Cardiac atrium fibroblast (primary cell): ENCODE measurements around the genes EPSTI1, ENOX1 and COG3.

- RAMPAGE, long total RNA = start-site peak on the minus strand at chr13:42992191-42992262, 208 and 52 reads in 2 replicates
Observed at GRCh38 chr13:42991352-42992530, at the start of gene EPSTI1. Gene EPSTI1 (minus strand): TSS chr13:42992241.

GRCh38 chr13:43061777-43062332 lies 38.5 kb downstream of the DNAJC15 start:
- RAMPAGE, long total RNA = no peak

DNA sequence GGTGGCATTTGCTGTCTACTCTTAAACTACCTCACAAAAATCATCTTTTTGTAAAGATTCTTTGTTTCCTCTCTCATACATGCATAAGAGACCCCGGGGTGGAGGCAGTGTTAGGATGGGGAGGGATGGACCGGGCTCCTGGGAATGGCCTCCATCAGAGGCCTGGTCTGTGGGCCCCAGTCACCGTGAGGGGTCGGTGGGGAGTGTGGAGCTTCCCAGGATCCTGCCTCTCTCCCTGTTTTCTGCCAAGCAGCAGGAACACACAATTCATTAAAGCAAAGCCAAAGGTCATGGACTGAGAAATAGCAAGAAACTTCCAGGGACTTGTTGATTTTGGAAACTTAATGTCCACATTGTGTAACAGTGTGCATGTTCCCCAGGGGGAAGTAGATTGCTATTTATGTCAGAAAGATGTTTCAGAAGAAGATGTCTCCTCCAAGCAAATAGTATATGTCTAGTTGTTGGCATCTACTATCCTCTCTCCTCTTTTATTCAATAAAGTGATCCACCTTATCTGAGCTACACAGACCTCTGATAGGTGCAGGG lies 241.3 kb downstream of the ENOX1 start:
- RAMPAGE, long total RNA = no peak

DNA sequence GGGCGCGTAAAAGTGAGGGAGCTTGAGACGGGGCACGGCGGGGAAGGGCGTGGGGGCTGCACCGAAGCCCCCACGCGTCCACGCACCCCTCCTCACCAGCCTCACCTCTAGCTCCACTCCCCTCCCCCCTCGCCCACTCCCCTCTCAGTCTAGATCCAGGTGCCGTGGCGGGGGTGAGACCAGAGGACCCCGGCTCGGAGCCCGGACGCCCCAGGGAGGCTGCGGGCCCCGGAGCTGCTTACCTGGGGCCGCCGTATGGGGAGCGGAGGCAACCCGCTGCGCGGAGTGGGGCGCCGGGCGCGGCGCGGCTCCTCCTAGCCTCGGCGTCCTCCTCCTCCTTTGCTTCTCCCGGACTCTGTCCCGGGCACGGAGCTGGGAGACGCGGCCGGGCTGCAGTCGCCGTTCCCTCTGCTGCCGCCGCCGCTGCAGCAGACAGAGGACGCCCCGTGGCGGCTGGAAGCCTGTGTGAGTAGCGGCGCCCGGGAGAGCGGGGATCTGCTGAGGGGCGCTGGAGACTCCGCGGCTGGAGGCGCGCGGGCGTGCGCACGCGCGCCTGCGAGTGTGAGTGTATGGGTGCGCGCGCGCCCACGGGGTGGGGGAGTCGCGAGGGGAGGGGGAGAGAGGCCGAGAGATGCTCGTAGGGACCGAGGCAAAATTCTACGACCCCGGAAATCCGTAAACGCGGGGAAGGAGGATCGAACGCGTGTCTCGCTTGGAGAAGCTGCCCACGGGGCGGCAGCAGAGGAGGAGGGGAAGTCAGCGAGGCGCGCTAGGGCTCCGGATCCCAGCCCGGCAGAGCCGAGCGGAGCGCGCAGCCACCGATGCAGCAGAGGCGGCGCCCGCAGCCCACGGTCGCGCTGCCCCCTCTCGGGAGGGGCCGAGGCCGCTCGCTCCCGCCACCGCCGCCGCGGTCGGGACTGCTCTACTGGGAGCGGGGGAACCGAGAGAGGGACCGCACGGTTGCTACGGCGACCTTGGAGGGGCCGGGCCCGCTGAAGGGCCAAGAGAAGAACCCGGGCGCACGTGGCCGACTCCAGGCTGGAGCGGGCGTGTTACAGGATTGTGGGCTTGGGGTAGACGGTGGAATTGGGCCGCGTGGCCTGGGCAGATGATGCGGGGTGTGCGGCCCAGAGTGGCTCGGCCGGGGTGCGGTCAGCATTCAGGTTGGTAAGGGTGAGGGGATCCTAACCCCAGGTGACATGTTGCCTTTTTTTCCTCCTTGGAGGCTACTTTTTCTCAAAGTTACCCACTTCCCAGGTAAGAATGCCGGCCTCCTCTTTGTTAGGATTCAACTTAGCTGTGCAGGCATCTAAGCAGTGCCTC lies at the start of gene ENOX1:
Gene ENOX1, minus strand, starts transcription at position 563 of the 1,323 bp plus-strand sequence.
- RAMPAGE, long total RNA = no peak

DNA sequence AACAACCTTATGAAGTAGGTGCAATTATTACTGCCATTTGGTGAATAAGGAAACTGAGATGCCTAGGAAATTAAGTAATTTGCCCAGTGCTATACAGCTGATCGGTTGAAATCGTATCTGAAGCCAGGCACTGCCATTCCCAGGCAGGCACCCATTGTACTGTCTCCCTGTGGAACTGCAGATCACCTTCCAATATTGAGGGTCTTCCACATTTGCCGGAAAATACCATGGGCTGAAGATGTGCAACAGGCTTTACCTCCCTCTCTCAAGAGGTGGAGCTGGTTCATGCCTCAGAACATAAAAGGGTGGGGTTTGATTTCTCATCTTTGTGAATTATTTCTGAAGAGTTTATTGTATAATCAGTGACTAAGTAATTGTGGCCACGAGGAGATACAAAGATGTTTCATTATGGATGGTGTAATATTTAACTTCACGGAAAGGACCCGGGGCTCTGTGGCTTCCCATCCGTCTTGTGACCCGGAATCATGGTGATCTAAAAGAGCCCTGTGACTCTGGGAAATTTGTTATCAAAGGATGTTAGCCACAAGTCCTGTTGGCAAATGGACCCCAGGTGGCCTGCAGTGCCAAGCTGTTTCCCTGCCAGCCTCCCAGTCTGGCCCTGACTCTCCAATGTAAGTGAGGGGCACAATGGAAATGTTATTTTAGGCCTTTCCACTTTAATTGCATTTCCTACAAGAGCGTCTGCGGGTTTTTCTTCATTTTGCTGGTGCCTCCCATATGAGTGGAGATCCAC lies 50.9 kb downstream of the SMIM2 start:
- RAMPAGE, long total RNA = no peak

DNA sequence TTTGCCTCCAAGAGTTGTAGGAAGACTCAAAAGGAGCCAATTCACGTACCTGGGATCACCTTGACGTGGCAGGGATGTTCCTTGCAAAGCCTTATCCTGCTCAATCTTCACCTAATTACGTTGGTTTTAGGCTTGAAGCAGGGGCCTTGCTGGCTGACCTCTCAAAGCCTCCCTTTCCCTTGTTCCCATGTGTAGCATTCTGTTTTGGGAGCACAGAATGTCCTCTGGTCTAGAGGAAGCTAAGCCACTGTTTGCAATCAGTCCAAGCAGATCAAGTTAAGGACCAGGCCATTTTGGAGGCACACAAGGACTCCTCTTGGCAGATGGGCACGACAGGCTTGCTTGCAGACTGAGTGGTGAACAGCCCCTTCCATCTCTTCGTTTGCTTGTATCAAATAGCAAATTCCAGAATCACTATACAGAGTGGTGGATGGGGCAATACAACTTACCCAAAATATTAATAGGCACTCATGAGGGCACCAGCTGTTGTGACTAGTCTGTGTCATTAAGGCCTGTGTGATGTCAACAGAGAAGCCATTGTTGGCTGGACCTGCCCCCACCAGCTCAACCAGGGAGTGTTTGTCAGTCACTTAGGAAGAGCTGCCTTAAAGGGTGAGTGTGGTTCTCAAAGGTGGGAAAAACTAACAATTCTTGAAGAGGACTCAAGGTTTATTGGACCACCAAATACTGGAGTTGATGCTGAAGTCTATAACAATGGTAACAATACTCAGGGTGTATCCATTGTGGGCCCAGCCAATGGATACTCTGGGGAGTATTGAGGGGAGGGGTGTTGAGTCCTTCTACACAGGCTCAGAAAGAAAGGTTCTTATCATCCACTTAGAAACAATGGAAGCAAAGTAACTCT lies 2.9 kb downstream of the SMIM2 start:
- RAMPAGE, long total RNA = no peak

GRCh38 chr13:44158850-44159494 lies 2.1 kb downstream of the SMIM2 start:
- RAMPAGE, long total RNA = no peak

GRCh38 chr13:44292430-44293094 lies 81.1 kb upstream of the SERP2 start:
- RAMPAGE, long total RNA = no peak

DNA sequence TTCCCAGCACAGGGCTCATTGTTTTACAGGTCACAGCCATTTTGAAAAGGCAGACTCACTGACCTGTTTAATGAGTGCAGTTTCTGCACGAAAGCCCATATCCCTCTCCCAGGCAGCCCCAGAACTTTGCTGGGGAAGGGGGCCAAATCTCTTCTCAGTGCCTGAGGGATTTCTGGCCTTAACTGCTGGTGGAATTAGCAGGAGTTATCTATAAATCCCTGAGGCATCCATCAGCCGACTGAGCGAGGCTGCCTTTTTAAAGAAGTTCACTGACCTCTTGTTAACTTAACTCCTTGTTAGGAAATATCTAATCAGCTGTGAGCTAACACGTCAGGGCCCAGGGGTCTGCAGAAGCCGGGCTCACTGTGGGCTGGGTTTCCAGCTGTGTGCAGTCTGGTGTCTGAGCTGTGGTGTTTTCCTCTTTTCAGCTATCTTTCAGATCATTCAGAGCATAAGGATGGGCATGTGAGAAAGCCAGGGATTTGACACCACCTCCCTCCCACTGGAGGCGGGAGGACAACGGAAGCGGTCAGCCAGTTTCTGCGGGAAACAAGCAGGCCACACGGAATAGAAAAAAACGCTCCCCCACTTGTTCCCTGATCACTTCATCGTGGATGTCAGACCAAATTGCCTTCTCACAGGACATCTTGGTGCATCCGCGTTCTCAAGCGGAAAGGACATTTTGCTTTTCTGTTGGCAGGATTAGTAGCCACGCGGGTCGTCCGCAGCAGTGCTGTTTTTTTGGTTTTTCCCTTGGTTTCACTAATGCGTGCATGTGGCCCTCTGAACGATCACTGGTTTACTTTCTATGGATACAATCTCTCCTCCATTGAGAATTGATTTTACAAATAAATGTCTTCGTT lies 23.5 kb downstream of the SERP2 start:
- RAMPAGE, long total RNA = no peak

GRCh38 chr13:44412284-44412666 lies 38.7 kb downstream of the SERP2 start:
- RAMPAGE, long total RNA = no peak

DNA sequence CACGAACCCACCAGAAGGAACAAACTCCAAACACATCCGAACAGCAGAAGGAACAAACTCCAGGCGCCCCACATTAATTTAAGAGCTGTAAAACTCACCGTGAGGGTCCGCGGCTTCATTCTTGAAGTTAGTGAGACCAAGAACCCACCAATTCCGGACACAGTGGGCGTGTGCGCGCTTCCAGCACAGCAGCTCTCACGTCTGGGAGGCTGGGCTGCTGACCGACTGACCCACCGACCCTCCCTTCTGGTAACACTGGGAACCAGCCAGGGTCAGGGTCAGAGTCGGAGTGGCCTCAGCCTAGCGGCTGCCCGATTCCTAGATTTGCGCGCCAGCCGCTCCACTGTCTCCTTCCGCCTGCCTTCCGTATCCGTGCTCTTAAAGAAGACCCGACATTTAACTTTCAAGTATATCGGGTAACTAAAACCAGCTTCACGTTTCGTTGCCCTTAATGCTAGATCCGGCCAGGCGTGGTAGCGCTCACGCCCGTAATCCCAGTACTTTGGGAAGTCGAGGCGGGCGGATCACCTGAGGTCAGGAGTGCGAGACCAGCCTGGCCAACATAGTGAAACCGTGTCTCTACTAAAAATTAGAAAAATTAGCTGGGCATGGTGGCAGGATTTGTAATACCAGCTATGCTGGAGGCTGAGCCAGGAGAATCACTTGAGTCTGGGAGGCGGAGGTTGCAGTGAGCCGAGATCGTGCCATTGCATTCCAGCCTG lies 41.1 kb downstream of the SERP2 start:
- RAMPAGE, long total RNA = no peak

DNA sequence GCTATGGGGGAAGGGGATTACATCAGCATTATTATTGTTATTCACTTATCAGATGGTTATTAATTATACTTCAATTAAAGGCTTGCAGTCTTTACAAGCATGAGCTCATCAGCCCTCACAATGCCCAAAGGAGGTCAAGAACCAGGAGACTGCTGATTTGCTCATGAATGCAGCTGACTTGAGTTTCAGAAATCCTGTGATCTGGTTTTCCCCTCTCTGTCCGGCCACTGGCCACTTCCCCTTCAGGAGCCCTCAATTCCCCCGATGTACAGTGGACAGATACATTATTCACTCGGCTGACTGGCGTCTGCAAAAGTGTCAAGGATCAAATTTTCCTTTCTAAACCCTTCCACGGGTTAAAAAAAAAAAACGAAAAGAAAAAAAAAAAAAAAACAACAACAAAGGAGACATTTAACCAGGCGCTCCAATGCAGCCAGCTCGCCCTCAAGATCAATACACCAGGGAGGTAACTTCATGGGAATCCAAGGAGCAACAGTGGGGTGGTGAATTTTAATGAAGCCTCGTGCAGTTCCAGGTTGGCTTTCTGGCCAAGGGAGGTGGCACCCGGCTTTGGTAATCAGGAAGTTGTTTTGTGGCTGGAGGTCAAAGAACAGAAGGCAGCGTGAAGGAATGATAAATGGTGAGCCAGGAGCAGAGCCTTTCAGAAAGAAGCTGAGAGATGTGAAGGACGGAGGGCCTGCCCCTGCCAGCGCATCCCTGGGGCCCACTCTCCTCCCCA lies 188.0 kb upstream of the TSC22D1 start:
- RAMPAGE, long total RNA = no peak

DNA sequence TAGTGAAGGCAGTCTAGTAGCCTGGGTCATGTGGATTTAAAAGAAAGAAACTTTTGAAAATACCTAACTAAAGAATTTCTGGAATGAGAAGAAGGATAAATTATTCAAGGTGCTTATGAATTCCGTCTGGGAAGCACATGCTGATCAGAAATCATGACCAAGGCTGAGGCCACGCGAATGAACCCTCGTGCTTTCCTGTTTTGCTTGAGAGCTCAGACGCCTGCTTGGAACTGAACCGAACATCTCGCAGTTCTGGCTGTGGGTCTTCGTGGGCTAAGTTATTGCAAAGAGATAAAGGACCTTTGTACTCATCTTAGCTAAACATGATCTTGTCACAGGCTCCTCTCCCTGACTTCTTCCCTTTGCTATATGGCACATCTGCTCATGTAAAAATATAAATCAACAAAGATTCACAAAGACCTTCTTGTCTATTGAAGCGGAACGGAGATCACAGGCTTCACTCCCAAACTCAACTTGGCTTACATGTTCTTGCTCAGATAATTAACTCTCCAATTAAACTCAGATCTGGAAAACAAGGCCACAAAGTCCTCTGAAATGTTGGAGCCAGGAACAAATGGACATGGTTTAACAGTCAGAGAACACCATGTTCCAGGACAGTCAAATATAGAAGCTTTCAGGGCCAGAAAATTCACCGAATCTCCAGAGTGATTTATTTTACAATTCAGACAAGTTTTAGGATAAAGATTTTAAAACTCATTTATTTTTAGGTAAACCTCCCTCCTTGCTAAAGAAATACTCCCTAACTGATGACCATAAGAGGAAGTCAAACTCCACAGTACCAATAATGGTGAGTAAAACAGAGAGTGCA lies 140.0 kb downstream of the NUFIP1 start:
- RAMPAGE, long total RNA = no peak

DNA sequence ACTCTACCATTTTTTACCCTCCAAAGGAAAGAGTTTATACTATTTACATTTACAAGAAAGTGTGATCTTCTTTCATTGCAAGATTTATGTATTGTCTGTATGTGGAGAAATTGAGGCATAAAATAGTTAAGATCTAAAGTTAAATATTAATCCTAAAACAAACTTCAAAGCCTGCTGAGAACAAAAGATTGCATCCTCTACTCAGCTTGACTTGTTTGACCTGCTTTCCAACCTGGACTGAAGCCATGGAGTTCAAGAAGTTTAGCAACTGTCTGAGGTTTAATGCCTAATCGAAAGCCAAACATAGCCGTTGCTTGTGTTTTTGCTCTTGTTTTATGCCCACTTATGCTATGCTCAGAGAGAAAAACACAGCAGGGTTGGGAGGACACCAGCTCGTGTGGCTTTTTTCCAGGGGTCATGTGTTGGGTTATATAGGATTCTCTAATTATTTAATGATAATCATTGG lies 135.7 kb downstream of the NUFIP1 start:
- RAMPAGE, long total RNA = no peak

- RAMPAGE, long total RNA = no peak
Observed at GRCh38 chr13:45056173-45056889, 64.0 kb upstream of the GTF2F2 start.

GRCh38 chr13:45121319-45121681 lies 990 bp downstream of the GTF2F2 start:
- RAMPAGE, long total RNA = no peak

DNA sequence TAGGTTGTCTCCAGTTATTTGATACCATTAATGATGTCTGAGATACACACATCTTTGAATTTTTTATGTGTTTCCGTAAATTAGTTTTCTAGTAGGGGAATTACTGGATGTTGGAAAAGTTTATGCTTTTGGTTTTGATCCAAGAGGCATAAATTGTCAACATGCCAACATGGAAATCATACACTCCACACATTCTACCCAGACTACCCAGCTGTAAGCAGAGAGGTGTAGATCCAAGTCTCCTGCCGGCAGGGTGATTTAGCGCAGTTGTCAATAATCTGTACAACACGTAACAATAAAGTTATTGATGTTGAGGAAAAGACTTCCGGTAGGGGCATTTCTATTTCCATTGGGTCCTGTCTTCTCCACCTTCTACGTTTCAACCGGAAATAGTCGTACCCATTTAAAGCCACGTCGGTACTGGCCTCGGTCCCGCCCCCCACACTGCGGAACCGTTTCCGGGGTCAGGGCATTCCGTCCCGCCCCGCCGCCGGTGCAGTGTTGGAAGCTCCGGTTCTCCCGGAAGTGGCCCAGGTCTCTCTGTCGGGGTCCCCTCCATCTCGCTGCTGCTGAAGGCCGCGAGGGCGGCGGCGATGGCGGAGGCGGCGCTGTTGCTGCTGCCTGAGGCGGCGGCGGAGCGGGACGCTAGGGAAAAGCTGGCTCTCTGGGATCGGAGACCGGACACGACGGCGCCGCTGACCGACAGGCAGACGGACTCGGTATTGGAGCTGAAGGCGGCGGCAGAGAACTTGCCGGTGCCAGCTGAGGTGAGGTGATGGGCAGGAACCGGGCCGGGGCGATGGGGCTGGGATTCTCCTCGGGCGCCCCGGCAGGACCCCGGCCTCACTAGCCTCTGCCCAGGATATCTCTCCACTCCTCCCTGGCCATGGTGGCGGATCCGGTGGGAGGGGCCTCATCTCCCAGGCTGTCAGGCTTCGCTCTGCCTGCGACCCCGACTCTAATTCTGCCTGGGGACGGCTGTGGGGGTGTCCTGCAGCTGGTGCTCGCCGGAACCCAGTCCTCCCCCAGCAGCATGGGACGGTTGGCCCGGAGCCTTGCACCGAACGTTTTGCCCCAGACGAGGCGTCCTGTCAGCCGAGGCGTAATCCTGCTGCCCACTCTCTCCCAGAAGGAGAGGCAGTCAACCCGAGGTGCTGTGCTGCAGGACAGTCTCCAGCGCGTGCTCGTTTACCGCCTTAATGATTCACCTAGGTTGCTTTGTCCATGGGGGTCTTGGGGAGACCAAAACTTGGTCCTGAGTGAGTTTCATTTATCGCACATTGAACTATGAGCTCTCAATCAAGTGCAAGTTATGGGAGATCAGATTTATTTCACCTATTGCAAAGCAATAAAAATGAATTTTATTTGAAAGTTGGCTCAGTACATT lies at the start of gene COG3:
Gene COG3, plus strand, starts transcription at position 496 of the 1,387 bp plus-strand sequence.
- RAMPAGE, long total RNA = no peak

DNA sequence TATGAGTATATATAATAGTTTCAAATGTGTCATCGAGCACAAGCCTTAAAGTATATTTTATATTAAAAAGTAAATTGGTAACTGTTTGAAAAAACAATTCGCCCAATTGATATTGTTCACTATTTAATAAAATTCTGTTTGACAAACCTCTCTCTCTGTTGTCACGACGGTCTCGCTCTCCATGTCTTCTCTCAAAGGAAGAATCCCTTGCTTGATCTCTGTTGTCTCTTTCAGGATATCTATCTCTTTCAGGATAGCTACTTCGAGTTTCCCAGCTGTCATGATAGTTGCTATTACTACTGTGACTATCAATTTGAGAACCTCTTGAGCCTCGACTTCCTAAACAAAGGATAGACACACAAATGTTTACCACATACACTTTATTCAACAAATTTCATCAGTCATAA lies 72.9 kb downstream of the ZC3H13 start:
- RAMPAGE, long total RNA = no peak

GRCh38 chr13:46127081-46127795 lies 22.4 kb upstream of the CPB2 start:
- RAMPAGE, long total RNA = no peak

DNA sequence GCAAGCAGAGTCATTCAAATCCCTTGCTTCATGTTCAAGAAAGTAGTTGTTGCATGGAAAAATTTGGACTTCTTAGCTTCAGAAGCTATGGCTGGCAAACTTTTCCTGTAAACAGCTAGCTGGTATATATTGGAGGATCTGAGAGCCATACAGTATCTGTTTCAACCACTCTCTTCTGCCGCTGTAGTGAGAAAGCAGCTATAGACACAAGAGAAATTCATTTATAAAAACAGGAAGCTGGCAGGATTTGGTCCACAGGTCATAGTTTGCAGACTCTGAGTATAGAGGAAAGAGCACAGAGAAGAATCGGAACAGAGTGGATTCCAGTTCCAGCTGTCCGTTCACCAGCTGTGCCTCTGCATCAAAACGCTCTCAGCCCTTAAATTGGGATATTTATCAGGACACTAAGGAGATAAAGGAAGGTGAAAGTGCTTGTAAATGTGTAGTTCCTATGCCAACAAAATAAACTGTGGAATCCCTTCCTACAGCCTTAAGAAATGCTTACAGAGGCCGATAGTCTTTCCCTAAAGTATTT lies 17.2 kb downstream of the RUBCNL start:
- RAMPAGE, long total RNA = no peak